ReNcell CX (cell line): ENCODE data around the gene PAIP1.

DNA sequence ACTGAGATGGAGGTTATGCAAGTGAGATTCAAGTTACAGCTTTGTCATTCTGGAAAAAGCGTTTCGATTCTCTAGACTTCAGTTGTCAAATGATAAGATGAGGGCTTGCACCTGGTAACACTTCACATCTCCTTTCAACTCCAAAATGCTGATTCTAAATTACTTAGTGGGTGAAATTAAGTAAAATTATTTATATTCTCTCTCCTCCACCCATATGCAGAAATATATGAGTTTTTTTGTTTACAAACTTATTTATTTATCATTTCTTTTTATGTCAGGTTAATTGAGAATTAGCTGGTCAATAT lies 36.3 kb downstream of the C6 start:
- PRO-cap = no peak

GRCh38 chr5:41211431-41211881 lies 1.9 kb downstream of the C6 start:
- PRO-cap = no peak

- PRO-cap = no peak
These were observed 43.1 kb downstream of the OXCT1 start for GRCh38 chr5:41826935-41827676.

GRCh38 chr5:42596770-42597149 lies 159.9 kb upstream of the CCDC152 start:
- PRO-cap = no peak

- PRO-cap = no peak
These were observed 67.5 kb upstream of the SELENOP start for GRCh38 chr5:42879162-42879639.

DNA sequence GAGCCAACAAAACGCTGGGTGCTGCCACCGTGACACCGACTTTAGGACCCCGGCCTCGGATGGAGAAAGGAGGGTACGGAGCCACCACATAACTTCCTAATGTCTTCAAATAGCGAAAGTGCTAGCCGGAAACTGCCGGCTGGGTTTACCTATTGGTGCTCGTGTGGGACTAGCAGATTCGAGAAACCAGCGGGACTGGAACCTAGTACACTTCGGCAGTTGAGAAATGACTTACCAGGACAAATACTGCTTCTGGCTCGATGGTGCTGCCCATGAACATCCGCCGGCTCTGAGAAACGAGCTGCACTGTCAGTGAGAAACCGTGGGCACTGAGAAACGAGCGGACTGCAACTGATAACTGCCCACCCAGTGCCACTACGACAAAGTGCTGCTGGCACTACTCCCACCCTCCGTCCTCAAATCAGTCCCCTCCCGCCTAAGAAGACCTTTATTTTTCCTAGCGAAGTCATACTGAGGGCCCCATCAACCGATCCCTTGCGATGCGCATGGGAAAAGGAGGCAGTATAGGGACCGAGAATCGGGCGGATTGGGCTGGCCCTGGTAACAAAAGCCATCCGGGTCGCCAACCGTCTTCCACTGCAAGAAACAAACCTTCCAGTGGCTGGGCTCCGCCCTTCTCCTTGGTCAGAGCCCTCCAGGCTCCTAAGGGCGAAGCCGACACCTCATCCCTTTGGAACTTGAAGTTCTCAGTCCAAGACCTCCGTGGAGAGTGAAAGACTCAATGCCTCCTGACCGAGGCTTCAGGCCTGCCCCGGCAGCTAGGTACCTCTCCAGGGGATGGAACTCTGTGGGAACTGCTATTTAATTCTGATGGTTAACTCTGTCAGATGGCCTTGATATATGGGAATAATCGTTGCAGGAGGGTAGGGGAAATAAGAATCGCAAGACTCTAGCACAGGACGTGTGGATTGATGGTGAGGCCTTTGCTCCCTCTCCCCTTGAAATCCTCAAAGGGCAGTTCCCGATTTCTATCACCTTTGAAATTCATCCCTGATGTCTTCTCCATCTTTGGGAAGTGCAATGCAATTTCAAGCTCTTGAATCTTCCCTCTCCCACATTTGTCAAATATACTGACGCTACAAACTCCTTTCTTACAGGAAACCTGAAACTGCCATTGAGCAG lies 27.1 kb upstream of the ANXA2R start:
- PRO-cap = bidirectional peak, plus-strand start at position 181 of the sequence, minus-strand start at position 55 of the sequence; bidirectional peak, plus-strand start at position 716 of the sequence, minus-strand start at position 614 of the sequence

- PRO-cap = no peak
These were observed 648 bp downstream of the NIM1K start for GRCh38 chr5:43192384-43193361.

- PRO-cap = no peak
These were observed 1.5 kb upstream of the HMGCS1 start for GRCh38 chr5:43314597-43315141.

- PRO-cap = no peak
These were observed 7.4 kb downstream of the TMEM267 start for GRCh38 chr5:43476138-43476872.

GRCh38 chr5:43485326-43485883 lies 1.7 kb upstream of the TMEM267 start:
- PRO-cap = no peak

GRCh38 chr5:43556530-43557122 lies at the start of gene PAIP1:
TSS of gene PAIP1 (minus strand) at chr5:43557077.
- PRO-cap = bidirectional peak, plus-strand start at chr5:43556954, minus-strand start at chr5:43557057

DNA sequence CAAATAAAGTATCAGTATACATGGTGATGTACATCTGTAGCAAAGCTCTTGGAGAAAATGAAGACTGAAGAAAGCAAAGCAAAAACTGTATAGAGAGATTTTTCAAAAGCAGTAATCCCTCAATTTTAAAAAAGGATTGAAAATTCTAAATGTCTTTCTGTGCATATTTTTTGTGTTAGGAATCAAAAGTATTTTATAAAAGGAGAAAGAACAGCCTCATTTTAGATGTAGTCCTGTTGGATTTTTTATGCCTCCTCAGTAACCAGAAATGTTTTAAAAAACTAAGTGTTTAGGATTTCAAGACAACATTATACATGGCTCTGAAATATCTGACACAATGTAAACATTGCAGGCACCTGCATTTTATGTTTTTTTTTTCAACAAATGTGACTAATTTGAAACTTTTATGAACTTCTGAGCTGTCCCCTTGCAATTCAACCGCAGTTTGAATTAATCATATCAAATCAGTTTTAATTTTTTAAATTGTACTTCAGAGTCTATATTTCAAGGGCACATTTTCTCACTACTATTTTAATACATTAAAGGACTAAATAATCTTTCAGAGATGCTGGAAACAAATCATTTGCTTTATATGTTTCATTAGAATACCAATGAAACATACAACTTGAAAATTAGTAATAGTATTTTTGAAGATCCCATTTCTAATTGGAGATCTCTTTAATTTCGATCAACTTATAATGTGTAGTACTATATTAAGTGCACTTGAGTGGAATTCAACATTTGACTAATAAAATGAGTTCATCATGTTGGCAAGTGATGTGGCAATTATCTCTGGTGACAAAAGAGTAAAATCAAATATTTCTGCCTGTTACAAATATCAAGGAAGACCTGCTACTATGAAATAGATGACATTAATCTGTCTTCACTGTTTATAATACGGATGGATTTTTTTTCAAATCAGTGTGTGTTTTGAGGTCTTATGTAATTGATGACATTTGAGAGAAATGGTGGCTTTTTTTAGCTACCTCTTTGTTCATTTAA lies 101.8 kb downstream of the NNT start:
- PRO-cap = no peak

DNA sequence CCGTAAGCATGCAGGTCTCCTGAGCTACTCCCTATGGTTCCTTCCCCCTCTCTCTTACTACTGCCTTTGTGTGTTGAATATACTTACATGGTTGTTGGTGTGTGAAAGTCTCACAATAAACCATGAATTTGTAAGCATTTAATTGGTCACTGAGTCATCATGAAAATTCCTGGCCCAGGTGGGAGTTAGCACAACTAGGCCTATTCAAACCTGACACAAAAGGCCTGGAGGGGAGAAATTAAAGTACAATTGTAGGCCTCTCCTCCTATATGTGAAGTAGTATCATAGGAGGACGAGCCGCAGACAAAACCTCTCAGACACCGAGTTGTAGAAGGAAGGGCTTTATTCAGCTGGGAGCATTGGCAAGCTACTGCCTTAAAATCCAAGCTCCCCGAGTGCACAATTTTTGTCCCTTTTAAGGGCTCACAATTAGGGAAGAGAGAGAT lies 397.0 kb downstream of the MRPS30 start:
- PRO-cap = bidirectional peak, plus-strand start at position 351 of the sequence, minus-strand start at position 53 of the sequence

DNA sequence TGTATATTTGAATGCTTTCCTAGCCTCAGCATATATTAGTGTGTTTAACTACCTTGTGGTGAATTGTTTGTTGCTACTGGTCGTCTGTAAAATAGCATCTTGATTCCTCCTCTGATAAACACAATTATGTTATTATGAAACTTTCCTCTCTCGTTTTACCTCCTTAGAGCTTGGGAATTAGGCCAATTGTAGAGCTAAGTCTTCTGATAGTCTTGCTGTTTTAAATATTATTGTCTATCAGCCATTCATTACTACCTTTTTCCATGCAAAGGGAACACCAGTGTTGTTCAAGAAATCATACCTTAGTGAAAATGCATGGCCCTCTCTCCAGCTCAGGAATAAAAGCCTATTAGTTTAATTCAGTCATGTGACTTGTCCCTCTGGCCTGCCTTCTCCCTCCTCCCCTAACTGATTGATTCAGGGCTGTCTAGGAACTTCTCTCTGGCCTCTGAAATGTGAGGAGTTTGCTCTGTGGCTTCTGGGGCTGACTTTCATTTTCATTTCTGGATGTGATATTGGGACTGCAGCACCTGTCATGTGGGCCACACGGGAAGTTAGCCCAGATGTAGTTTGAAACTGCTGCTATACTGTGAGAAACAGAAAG lies 44.7 kb downstream of the PARP8 start:
- PRO-cap = no peak

GRCh38 chr5:51387942-51388238 lies 4.6 kb downstream of the ISL1 start:
- PRO-cap = no peak

DNA sequence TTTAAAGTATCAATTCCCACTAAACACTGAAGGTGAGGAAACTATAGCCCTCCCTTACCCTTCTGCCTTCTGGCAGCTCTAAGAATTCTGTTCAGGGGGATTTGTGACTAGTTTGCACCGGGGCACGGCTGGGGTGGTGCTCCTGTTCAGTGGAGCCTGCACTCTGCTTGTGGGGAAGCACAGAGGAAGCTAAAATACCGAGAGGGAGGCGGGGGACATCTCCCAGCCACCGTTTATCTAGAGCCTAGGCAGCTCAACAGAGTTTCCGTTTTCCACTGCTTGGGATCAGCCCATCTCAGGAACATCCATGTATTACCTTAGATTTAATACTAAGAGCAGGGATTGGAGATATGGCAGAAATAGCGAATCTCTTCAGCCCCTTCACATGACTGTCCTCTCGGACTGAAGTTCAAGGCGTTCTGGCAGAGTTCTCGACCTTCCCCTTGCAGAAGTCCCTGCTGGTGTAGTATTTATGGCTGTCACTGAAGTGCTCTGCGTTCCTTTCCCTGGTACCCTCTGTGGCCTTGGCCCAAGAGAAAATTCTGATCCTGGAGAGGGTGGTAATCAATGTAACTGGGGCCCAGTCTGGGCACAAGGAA lies 5.5 kb downstream of the ISL1 start:
- PRO-cap = no peak

DNA sequence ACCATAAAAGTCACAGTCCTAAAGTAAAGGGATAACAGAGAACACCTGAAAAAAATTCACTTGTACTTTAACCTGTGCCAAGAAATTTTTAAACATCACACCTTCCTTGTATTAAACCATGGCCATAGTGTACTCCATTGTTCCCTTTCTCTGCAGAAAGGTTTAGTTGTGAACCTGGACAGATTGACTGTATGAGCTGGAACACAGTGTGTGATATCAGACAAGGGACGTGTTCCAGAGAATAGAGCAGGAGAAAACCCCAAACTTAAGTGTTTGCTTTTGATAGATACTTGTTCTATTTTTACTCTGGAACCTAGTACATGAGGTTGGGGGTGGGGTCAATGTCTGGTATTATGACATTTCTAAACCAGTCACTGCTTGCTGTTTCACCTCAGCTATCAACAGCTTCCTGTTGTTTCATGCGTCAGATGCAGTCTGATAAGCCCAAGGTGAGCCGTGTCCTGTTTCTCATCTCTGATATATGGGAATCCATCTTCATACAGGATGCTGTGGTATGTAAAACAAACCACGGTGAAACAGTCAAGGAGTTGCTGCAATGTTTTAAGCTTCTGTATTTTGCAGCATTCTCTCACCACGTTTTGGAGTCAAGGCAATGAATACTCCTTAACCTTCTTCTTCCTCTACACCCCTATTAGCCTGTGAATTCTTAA lies 62.4 kb upstream of the ITGA1 start:
- PRO-cap = no peak

GRCh38 chr5:52727517-52728123 lies 60.1 kb upstream of the ITGA1 start:
- PRO-cap = no peak

DNA sequence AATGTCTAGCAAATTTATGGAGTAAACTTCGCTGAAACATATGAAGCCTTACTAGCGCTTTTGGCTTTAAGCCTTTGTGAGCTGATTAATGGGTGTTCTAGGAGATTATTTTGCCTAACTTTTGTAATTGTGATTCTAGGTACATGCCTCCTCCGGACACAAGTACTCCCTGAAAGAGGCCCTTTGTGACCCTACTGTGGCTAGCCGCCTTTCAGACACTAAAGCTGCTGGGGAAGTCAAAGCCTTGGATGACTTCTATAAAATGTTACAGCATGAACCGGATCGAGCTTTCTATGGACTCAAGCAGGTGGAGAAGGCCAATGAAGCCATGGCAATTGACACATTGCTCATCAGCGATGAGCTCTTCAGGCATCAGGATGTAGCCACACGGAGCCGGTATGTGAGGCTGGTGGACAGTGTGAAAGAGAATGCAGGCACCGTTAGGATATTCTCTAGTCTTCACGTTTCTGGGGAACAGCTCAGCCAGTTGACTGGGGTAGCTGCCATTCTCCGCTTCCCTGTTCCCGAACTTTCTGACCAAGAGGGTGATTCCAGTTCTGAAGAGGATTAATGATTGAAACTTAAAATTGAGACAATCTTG lies 13.7 kb downstream of the ITGA1 start:
- PRO-cap = no peak

GRCh38 chr5:52813874-52814077 lies 26.1 kb downstream of the ITGA1 start:
- PRO-cap = no peak